Sternocleidomastoid (tissue), 1 donor: ENCODE measurements around the gene UBE2L5.

- PRO-cap, result no peak
Observed at GRCh38 chr13:29936111-29936771, 85.8 kb upstream of the UBL3 start.

- PRO-cap, result no peak
Observed at GRCh38 chr13:30061216-30061452, 210.7 kb upstream of the UBL3 start.

- PRO-cap, result no peak
Observed at GRCh38 chr13:30283372-30284018, 23.9 kb downstream of the KATNAL1 start.

DNA sequence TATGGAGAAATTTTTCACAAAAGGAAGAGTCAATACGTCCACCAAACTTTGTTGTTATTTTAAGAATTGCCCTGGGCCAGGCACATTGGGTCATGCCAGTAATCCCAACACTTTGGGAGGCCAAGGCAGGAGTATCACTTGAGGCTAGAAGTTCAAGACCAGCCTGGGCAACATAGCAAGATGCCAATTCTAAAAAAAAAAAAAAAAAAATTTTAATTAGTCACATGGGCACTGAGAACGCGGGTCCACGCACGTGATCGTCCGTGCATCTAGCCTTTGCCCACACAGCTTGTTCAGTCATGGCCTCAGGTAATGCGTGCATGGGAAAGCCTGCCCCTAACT is 11.5 kb downstream of the KATNAL1 start:
- PRO-cap, result no peak

- PRO-cap, result no peak
Observed at GRCh38 chr13:30405362-30405847, 16.9 kb upstream of the UBE2L5 start.

DNA sequence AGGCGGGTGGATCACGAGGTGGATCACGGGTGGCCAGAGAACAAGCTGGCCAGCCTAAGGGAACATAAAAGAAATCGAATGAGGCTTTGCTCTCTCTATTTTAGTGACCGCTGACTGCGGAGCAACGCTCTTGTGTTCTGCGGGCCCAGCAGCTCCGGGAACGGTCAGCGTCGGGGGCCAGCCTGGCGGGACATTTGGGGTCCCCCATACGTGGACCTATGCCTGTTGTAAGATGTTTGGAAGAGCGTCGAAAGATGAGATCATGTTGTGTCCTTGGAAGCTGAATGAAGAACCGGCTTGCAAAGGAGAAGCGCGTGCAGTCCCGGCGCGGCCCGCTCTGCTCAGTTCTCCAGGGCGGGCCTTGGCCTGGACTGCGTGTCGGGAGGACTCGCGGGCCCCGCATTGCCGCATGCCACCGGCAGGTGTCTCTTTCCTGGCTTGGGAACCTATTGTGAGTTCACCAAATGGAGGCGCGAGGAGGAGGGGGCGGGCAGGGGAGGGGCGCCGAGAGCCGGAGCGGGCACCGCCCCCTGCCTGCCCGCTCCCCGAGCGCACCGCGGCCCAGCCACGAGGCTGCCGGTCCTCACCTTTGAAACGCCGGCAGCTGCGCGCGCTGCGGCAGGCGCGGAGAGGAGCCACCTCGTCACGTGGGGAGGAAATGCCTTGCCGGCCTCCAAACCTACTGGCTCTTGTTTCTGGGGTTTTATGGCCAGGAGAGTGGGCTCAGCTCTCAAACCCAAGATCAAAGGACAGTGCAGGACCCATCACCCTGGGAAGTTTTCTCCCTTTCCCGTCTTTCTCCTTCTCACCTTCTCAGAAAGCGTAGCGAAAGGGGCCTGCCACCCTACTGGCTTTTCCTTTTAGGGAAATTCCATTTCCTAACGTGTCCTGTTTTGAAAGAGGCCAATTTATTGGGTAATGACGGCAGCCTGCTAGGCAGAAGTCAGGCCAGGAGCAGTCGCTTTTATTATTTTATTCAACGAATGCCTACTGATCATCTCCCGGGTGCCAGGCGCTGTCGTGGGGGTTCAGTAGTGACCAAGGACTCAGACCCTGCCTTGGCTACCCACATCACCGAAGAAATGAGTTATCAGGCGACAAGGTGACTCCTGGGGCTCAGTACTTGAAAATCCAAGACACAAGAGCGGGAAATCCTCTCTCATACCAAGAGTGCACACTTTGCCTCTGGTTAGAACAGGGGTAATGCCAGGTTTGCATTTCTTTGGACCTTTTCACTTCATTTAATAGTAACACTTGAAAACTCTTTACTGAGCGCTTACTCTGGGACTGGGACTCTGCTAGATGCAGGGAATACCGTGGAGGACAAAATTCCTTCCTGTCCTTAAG is 13.8 kb upstream of the UBE2L5 start:
- PRO-cap, result bidirectional peak, plus-strand start at position 592 of the sequence, minus-strand start at position 339 of the sequence

- PRO-cap, result bidirectional peak, plus-strand start at chr13:30422375, minus-strand start at chr13:30422228
Observed at GRCh38 chr13:30422334-30422597, at the start of gene UBE2L5. Gene UBE2L5 (plus strand): TSS chr13:30422493.

GRCh38 chr13:30681710-30682293 is 53.5 kb upstream of the ALOX5AP start:
- PRO-cap, result no peak

DNA sequence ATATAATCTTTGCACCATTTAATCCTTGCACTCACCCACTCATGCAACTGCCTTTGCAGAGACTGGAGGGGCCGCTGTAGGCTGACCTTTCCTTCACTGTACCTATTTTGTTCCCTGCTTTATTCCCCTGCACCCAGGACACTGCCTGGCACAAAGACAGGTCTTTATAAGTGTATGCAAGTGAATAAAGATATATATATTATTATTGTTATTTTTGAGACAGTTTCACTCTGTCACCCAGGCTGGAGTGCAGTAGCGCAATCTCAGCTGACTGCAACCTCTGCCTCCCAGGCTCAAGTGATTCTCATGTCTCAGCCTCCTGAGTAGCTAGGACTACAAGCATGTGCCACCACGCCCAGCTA is 3.9 kb downstream of the ALOX5AP start:
- PRO-cap, result no peak

- PRO-cap, result no peak
Observed at GRCh38 chr13:30792635-30793004, 57.3 kb downstream of the ALOX5AP start.

DNA sequence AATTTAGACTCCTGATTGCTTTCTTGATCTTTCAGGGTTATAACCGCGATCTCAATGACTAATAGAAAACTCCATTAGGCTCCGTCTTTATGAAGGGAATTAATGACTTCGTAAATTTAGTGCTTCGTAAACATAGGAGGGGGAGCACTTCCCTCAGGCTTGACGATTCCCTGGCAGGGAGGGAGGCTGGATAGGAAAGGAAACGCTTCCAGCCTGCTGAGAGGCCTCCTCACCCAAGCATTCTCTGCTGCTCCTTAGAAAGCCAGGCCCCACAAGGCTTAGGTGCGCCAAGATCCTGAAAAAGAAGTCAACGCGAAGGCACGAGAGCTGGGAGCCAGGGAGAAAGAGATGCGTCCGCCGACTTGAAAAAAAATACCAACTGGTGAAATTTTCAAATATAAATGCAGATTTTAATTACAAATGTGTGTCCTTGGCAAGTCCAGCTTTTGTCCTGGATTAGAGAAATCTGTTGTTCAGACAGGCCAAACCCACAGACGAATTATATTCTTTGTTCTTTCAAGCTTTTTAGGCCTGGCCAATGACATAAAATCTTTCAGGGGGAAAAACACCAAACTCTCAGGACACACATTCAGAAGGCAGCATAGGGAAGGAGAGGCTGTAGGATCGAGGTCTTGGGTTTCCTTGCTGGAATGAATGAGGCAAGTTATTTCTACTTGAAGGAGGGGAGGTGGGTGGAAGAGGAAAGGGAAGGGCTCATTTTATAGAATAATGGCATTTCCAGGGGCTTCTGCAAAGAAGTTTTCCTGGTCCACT is 64.1 kb downstream of the ALOX5AP start:
- PRO-cap, result no peak

DNA sequence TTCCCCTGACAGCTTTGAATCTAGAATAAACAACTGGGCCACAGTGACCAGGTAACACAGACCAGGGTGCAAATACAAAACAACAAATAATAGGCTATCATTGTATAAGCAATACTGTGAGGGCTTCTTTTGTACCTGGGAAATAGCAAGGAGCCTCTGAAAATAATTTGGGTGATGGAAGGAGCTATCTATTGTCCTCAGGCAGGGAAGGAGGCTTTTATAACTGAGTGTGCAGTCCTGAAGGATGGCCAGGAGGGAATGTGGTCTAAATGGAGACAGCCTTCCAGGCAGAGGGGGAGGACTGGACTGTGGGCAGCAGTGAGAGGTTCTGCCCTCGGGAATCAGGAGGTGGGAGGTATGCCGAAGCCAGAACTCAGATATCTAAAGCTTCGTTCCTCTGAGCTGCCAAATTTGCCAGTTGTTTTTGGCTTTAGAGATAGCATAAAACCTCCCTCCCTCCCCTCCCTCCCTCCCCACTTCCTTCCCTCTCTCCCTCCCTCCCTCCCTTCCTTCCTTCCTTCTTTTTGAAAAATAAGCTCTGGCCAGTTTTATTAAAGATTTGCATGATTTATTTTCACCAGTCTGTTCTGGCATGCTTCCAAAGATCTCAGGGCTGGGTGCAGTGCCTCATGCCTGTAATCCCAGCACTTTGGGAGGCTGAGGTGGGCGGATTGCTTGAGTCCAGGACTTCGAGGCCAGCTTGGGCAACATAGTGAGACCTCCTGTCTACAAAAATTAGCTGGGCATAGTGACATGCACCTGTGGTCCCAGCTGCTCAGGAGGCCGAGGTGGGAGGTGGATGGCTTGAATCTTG is 2.4 kb downstream of the MEDAG start:
- PRO-cap, result no peak

GRCh38 chr13:31073839-31074609 is 87.7 kb downstream of the HSPH1 start:
- PRO-cap, result no peak

DNA sequence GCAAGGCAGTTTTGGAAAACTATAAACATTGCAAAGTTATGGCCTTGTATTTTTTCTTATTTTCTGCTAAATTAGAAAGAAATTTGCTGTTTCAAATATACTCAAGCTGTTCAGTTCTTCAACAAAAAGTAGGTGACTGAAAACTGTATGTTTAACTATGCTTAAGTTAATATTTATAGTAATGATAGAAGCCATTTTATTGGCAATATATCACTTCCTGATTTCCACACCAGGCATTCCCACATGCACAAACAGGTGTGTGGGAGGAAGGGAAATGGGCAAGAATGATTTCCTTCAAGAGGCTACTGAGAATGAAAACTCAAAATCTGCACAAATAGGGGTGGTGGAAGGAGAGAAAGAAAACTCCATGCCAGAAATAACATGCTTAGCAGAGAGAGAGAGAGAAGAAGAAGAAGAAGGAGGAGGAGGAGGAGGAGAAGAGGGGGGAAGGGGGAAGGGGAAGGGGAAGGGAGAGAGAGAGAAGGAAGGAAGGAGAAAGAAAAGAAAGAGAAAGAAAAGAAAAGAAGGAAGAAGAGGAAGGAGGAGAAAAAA is 74.3 kb upstream of the FRY start:
- PRO-cap, result no peak

- PRO-cap, result no peak
Observed at GRCh38 chr13:31965464-31966285, 65.9 kb upstream of the FRY start.

DNA sequence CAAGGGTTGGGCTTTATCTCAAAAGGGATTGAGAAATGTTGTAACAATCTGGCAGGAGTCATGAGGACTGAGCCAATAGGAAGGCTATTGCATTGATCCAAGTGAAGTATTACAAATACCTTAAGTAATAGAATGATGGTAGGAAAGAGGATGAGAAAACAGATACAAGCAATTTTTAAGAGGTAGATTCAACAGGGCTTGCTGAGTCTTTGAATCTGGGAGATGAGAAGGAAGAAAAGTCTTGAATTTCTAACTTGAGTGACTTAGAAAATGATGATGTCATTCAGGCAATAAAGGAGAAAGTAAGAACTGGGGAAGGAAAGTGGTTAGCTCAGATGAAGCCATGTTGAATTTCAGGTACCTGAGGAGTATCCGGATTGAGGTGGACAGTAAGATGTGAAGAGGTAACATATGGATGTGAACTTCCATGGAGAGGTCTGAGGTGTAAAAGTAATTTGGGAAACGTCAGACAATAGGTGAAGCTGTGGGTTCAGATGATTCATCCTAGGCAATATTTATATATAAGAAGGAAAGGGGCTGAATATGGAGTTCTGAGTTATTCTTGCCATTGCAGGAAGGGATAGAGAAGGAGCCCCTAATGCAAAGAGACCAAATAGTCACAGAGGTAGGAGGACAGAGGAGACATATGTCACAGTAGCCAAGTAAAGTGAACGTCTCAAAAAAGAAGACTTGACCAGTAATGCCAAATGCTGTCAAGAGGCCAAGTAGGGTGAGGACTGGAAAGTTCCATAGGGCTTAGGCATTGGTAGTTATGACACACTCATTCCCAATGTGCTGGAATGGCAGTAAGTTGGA is 15.3 kb upstream of the FRY start:
- PRO-cap, result no peak

DNA sequence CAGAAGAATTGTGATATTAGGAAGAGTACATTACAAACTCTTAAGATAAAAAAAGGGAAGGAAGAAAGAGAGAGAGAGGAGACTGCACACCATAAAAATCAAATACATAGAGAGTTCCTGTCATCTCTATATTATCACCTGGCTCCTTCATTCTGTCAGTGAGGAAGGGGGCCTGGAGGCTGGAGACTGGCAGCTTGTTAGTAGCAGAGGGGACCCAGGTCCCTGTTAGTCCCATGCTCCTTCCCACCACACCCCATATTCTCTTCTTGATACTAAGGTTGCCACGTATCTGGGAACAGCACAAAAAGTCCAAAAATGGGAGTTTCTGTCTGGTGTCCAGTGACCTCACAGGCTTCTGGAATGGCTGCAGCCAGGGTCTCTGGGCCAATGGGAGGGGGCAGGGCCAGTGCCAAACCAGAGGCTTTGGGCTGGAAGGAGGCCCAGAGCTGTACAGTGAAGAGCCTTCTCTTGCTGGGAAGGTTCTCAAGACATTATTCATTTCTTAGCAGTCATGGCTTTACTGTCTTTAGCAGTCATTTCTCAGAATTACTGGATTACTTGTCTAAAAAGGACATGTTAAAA is 119.1 kb downstream of the FRY start:
- PRO-cap, result no peak

DNA sequence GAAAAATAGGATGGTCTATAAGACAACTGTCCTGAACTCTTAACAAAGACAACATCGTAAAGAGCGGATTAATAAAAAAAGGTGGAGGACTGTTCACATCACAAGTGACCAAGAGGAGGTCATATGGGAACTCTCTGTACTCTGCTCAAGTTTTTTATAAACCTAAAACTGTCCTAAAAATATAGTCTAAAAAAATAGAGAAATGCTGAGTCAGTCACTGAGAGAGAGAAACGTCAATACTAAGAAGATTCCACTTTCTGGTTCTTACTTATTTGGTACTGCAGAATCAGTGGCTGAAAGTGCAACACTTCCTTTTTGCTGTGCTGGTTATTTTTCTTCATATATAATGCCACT is 44.1 kb upstream of the N4BP2L1 start:
- PRO-cap, result no peak

DNA sequence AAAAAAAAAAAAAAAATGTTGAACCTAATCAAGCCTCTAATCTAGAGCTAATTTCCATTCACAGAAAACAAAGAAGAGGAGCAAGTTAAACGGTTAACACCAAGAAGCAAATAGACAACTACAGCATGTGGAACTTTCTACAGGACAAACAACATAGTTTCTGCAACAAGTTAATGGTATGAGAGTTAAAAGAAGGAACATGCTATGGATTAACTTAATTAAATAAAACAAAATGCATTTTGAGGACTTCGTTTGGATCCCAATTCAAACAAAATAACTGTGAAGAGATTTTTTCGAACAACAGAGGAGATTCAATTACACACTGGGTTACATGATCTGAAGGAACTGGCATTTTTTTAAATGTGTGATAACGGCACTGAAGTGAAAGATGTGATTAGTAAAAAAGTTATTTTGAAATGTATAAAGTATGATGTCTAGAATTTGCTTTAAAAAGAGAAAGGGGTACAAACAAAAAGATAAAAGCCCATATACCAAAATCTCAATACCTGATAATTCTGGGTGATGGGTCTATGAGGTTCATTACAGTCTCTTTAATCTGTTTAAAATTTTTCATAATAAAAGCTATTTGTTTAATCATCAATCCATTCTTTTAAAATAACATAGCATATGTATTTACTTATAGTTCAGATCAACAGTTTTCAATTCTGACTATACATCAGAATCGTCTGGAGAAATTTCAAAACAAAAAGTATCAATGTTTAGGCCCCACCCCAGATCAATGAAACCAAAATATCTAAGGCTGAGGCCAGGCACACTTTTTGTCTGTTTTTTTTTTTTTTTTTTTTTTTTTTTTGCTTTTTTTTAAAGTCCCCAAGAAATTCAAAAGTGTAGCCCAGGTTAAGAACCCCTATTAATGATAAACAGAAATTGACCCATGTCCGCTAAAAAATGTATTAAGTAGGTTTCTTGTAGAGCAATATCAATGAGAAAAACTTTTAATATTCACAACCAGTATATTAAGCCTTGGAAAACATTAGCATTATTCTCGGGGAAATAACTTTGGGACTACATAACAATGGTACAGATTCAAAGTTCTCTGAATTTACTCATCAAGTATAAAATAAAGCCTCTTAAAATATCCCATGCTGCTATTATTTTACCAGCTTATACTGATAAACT is 12.2 kb downstream of the N4BP2L2 start:
- PRO-cap, result no peak

GRCh38 chr13:32530476-32531182 is 8.0 kb downstream of the N4BP2L2 start:
- PRO-cap, result no peak